H7 (cell line): ENCODE measurements around a stretch of chr5.

- RAMPAGE, long total RNA, result no peak
These were observed 1.1 kb downstream of the PLK2 start for GRCh38 chr5:58458556-58459350.

DNA sequence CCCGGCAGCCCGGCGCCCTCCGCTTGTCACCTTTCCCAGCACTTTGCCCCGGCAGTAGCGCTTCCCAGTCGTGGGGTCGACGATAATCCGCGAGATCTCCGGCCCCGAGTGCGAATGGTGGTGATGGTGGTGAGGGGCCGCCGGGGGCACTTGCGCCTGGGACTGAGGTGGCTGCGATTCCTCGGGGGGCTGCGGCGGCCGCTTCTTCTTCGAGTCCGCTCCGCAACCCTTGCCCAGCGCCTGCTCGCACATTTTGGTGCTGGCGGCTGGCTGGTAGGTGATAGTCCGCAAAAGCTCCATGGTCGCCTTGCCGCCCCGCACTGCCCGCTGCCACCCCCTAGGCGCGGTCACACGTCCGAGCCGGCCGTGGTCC, 240 bp downstream of the PLK2 start:
- RAMPAGE, long total RNA, result no peak

- RAMPAGE, long total RNA, result no peak
These were observed 503.4 kb downstream of the RAB3C start for GRCh38 chr5:59086255-59086793.

DNA sequence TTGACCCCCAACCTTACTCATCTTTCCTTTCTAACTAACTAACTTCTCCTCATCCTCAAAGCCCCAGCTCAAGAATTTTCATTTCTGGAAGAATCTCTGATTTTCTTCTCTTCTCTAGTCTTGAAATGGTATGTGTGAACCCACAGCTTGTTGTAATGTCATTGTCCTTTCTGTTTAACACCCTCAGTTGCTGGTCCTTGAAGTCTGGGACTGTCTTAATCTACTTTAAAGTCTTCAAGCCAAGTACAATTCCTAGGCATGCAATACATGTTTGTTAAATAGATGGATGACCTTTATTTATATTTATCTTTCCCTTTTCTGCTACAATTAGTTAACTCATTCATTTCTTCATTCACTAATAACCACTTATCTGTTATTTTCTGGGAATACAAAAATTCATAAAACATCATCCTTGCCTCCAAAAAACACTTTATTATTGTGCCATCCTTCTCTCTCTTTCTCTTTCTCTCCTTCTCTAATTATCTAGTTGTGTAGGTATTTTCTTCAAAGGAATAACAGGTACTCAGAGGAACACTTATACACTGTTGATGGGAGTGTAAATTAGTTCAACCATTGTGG, 505.0 kb downstream of the RAB3C start:
- RAMPAGE, long total RNA, result no peak

- RAMPAGE, long total RNA, result no peak
These were observed 541.4 kb downstream of the RAB3C start for GRCh38 chr5:59124113-59124793.

GRCh38 chr5:59212978-59213502, 630.2 kb downstream of the RAB3C start:
- RAMPAGE, long total RNA, result no peak

- RAMPAGE, long total RNA, result no peak
These were observed 576.1 kb downstream of the PDE4D start for GRCh38 chr5:59317272-59318028.

- RAMPAGE, long total RNA, result no peak
These were observed 425.5 kb downstream of the PDE4D start for GRCh38 chr5:59467996-59468457.

DNA sequence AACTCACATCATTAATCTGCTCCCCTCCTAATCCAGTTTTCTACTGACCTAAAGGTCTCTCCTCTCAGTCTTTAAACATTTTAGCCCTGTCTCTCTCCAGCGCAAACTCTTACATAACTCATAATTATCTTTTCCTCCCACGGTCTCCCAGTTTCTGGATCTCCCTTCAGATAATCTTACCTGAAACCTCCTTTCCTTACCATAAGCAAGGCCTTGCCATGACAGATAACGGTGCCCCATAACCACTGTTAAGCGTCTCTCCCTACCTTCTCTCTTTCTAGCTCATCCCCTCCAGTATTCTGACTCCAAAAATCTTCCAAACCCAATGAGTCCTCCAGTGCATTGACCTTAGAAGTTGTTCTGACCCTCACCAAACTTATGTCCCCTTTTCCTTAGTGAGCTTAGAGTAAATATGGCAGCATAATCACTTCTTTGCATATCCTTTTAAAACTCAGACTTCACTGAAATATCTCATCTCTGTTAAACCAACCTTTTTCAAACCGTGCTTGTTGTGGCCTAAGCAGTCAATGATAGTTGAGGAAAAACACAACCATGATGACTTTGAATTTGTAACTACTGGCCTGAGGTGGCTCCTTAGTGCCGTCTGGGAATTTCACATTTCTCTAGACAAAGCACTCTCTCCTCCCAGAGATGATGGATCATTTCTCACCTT, 146.5 kb downstream of the PDE4D start:
- RAMPAGE, long total RNA, result no peak

DNA sequence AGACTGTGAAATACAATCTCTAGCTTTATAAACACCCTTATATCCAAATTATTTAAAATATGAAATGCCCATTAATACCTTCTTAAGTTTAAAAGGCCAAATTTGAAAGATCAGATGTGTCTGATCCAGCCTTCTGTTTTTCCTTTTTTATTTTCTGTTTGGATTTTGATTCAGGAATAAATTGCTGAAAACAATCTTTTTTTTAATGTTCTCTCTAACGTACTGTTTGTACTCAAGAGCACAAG, 88.1 kb upstream of the PDE4D start:
- RAMPAGE, long total RNA, result no peak

DNA sequence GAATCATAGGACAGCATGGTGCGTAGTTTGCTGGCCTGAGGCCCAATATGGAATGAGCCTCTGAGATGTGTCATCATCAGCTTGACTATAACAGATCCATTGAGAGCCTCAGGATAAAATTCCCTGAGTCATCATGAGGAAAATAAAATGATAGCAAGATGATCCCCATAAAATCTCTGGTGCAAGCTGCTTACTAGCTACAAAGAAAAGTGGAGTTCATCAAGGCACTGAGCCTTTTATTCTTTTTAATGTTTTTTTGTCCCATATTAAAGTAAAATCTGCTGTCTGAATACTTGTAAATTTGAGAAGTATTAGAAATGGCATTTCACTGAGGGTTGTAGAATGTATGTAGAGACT, 303.0 kb upstream of the PDE4D start:
- RAMPAGE, long total RNA, result no peak

GRCh38 chr5:61252378-61252866, 79.6 kb upstream of the ZSWIM6 start:
- RAMPAGE, long total RNA, result no peak

- RAMPAGE, long total RNA, result no peak
These were observed 56.2 kb upstream of the ZSWIM6 start for GRCh38 chr5:61275805-61276300.

DNA sequence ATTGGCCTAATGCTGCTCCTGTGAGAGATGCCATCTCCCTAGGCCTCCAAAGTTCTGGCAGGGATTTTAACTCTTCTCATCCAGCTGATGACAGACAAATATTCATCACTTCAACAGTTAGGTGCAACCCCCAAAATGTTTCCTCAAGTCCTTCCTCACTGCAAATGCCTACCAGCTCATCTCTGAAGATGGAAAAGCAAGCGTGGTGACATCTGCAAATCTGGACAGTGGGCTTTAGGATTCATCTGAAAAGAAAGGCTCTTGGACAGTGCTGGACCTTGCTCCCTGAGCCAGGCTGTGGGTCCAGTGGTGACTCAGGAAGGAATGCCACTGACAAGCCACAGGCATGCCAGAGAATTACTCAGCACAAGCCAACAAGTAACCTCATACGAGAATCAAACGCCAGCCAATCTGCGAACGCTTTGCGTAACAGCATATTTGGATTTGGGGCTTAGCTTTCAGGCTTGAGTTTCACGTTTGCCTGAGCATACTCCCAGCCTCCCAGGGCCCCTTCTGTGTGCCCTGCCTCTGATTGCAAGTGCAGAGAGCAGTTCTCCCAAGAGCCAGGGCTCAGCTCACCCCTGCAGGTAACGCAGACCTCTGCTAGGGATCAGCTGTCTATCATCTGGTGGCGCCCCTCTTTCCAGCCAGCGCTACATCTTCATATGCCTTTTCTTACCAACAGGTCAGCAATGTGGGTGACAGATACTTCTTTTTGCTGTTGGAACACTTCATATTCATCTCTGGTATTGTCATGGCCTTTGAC, 30.3 kb upstream of the ZSWIM6 start:
- RAMPAGE, long total RNA, result no peak

GRCh38 chr5:61329742-61330200, 2.3 kb upstream of the ZSWIM6 start:
- RAMPAGE, long total RNA, result no peak

DNA sequence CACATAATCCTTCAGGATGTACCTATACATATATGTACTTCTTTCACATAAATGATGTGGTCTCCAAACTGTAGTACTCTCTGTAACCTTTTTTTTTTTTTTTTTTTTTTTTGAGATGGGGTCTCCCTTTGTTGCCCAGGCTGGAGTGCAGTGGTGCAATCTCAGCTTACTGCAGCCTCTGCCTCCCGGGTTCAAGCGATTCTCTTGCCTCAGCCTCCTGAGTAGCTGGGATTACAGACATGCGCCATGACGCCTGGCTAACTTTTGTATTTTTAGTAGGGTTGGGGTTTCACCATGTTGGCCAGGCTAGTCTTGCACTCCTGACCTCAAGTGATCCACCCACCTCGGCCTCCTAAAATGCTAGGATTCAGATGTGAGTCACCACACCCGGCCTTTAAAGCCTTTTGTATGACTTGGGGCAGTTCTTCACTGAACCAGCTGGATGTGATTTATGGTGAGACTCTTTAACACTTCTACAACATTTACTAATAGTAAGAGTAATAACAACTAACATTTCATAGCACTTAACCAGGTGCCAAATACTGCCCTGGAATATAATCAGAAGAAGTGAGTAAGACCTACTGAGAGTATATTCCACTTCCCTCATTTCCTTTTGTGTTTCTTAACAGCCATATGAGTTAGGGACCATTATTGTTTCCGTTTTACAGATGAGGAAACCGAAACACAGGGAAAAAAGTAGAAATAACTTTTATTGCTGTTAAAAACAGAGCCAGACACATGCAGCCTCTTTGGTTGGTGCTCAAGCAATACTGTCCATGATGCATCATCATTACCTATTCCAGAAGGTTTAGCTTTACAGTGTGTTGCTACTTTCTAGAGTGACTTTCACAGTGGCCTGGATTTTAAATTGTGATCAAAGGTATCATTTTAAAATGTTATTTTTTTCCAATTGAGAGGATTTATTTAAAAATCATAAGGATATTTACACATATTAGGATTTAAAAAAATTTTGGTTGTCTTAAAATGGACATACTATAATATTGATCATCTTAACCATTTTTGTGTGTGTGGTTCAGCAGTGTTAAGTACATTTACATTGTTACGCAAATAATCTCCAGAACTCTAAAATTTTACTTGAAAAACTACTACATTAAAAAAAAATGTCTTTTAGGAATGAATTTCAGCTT, 10.1 kb downstream of the ZSWIM6 start:
- RAMPAGE, long total RNA, result no peak

DNA sequence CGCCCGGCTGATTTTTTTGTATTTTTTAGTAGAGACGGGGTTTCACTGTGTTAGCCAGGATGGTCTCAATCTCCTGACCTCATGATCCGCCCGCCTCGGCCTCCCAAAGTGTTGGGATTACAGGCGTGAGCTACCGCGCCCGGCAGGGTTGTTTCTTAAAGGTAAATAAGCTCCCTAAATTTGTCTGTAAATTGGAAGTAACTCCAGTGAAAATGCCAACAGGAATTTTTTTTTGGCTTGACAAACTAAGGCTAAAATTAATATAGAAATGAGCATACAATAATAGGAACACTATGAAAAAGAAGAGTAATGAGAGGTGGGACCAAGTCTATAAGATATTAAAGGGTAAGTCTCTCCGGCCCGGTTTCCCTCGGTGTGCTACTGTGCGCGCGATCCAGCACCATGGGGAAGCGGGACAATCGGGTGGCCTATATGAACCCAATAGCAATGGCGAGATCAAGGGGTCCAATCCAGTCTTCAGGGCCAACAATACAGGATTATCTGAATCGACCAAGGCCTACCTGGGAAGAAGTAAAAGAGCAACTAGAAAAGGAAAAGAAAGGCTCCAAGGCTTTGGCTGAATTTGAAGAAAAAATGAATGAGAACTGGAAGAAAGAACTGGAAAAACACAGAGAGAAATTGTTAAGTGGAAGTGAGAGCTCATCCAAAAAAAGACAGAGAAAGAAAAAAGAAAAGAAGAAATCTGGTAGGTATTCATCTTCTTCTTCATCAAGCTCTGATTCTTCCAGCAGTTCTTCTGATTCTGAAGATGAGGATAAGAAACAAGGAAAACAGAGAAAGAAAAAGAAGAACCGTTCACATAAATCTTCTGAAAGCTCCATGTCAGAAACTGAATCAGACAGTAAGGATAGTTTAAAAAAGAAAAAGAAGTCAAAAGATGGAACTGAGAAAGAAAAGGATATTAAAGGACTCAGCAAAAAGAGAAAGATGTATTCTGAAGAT, 42.9 kb downstream of the ZSWIM6 start:
- RAMPAGE, long total RNA, result no peak

DNA sequence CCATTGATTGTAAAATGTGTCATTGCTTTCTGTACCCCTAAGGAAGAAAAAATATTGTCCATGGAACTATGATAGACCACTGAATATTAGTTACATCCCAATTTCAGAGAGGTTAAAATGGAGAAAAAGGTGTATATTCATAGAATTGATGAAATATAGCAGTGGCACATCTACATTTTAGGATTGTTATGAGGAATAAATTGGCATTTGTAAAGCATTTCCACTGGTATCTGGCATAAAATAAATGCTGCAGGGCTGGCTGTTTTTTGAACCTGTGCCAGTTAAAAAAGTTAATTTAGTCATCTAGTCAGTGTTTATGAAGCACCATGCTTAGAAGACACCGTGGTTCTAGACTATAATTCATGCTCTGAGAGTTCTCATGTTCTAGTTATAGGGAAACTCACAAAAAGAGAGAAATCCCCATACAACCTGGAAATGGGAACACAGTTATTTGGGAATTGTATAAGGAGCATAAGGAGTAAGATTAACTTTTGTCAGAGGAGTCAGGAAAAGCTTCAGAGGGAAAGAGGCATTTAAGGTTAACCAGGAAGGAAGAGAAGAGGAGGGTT, 93.2 kb downstream of the ZSWIM6 start:
- RAMPAGE, long total RNA, result no peak

- RAMPAGE, long total RNA, result no peak
These were observed 18.7 kb upstream of the KIF2A start for GRCh38 chr5:62287162-62287766.

DNA sequence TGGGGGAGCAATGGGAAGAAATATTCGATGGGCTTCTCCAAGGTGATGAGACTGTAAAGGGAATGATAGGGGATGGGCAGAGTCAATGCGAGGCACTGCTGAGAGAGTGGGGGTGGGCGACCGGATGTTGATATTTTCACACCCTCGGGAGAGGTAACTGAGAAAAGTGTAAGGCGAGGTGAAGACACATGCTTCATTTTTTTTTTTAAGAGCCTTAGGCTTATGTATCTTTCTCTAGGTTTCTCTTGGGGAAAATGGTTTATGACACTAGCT, 1.1 kb downstream of the KIF2A start:
- RAMPAGE, long total RNA, result no peak